ENCODE measurements around the gene USP25.

GRCh38 chr21:9042836-9043559 lies 1478.4 kb upstream of the TPTE start:
- PRO-cap = bidirectional peak, plus-strand start at chr21:9043352, minus-strand start at chr21:9043118; unidirectional peak, plus-strand start at chr21:9043352
CAGE:
- cytosol, long polyA plus RNA = no peak
- long polyA plus RNA = no peak
- nucleus, long polyA plus RNA = no peak

DNA sequence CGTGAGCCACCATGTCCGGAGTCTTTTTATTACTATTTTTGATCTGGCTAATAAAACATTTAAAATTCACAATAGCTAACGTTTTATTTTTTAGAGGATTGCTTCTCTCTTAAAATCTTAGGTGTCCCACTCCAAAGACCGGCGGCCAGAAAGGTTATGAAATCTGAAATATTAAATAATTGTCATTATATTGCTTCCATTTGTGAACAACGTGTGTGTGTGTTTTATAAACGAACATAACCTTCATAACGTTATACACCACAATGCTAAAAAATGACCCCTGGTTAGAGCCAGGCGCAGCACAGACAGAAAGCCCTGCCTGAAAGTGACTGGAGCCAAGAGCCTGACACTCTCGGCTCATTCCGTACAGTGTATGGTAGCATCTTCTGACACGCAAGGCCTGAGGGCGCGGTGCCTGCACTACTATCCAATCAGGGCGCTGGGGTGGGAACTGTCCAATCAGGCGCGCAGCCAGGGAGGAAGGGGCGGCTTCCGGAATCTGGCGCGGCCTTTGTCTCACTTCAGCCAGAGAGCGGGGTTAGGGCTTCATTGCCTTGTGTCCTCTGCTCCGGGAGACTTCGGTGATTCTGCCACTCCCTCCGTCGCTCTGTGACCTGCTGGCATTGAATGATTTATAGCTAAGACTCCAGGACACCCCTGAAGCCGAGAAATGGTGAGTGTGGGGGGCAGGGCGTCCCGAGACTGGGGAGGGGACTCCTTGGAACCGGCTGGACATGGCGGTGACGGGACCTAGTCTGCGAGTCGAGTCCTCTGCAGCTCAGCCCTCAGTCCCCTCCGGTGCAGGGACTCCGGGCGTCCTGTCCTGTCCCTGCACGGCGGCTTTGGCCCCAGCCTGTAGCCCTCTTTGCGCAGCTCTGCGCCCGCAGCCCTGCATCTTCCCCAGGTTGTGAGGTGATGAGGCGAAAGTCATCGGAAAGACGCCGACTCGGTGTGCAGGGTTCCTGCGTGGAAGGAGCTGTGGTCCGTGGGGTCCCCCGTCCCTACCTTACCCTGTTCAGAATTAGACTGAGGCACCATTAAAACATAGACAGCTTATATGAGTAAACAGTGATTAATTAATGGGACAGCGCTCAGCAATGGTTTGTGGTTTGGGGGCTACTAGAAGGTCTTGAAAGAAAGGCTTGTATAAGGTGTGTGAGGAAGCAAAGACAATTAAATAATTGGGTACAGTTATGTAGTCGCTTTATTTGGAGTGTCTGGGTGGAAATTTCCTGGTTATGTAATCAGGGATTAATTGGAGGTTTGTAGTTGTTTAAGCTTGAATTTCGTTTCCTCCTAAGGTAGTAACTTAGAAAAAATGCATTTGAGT lies 183.4 kb downstream of the LIPI start:
- PRO-cap = bidirectional peak, plus-strand start at position 519 of the sequence, minus-strand start at position 375 of the sequence
CAGE:
- cytosol, long polyA plus RNA = no peak
- long polyA plus RNA = no peak
- nucleus, long polyA plus RNA = no peak

DNA sequence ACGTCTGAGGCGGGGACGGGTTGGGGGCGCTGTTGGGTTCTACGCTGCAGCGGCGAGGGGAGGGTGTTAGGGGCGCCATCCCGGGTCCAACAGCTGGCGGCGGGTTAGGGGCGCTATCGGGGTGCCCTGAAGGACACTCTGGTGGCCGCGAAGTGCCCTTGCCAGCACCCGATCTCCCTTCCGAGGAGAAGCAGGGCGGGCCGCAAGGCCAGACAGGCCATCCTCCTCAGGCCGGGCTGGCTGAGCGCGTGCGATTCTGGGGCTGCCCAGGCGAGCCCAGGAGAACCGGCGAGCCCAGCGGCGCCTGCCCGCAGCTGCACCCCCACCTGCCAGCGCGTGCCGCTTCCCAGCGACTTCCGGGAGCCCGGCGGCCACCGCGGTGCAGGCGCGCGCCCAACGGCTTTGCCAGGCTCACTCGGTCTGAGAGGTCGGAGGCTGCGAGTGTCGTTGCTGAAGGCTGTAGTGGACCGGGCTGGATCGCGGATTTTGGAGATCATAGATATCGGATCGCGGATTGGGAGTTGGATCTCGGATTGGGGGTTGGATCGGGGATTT lies 147.0 kb downstream of the LIPI start:
- PRO-cap = no peak
CAGE:
- cytosol, long polyA plus RNA = no peak
- long polyA plus RNA = no peak
- nucleus, long polyA plus RNA = no peak

DNA sequence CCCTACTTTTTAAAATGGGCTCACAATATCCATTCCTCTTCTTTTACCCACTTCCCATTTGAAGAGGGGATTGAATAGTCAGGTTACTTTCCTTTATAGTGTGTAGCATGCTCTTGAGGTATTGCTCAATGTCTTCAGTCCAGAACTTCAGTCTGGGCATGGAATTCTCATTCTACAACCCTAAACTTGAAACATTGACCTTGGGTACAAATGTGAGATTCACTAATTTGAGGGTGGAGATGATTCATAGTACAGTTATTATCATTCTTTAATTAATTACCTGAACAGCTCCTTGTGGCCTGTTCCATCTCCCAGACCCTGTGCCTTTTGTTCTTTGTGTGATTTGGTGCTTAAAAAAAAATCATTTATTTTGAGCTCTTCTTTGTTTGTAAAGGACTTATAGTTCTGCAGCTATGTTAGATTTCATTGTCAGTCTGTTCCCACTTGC lies 75.2 kb upstream of the HSPA13 start:
- PRO-cap = no peak
CAGE:
- cytosol, long polyA plus RNA = no peak
- long polyA plus RNA = no peak
- nucleus, long polyA plus RNA = no peak

GRCh38 chr21:14526703-14528003 lies 19.0 kb downstream of the SAMSN1 start:
- PRO-cap = no peak
CAGE:
- cytosol, long polyA plus RNA = no peak
- long polyA plus RNA = no peak
- nucleus, long polyA plus RNA = no peak

- PRO-cap = no peak
CAGE:
- cytosol, long polyA plus RNA = no peak
- long polyA plus RNA = no peak
- nucleus, long polyA plus RNA = no peak
These were observed 185.5 kb downstream of the NRIP1 start for GRCh38 chr21:14879339-14879741.

DNA sequence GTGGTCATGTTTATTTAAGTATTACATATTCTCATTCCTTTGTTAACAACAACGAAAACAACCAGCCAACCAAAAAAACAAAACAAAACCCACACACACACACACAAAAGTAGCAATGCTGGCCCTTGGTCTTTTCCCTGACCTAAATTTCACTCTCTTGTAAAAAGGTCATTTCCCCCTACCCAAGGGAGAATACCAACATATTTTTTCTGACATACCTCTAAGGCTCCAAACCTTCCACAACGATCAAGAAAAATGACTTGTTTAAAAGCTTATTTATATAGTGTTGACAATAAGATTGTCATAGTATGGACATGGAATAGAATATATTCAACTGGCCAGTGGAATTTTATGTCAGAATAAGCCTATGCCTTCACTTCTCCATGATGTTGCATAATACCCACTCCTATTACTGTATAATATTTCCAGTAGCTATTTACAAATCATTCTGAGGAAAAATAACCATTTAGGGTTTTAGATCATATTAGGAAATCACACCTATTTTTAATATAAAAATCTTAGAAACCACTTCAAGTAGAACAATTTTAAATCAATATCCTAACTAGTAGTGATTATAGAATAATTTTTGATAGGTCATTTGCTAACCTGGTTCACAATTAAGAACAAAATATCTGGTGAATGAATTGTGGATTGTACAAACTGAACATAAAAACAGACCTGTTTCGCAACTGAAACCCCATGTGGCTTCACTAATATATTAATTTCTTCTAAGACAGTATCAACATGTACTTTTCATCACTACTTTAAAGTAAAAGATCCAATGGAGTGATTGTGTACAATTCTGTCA lies 102.3 kb downstream of the NRIP1 start:
- PRO-cap = no peak
CAGE:
- cytosol, long polyA plus RNA = no peak
- long polyA plus RNA = no peak
- nucleus, long polyA plus RNA = no peak

DNA sequence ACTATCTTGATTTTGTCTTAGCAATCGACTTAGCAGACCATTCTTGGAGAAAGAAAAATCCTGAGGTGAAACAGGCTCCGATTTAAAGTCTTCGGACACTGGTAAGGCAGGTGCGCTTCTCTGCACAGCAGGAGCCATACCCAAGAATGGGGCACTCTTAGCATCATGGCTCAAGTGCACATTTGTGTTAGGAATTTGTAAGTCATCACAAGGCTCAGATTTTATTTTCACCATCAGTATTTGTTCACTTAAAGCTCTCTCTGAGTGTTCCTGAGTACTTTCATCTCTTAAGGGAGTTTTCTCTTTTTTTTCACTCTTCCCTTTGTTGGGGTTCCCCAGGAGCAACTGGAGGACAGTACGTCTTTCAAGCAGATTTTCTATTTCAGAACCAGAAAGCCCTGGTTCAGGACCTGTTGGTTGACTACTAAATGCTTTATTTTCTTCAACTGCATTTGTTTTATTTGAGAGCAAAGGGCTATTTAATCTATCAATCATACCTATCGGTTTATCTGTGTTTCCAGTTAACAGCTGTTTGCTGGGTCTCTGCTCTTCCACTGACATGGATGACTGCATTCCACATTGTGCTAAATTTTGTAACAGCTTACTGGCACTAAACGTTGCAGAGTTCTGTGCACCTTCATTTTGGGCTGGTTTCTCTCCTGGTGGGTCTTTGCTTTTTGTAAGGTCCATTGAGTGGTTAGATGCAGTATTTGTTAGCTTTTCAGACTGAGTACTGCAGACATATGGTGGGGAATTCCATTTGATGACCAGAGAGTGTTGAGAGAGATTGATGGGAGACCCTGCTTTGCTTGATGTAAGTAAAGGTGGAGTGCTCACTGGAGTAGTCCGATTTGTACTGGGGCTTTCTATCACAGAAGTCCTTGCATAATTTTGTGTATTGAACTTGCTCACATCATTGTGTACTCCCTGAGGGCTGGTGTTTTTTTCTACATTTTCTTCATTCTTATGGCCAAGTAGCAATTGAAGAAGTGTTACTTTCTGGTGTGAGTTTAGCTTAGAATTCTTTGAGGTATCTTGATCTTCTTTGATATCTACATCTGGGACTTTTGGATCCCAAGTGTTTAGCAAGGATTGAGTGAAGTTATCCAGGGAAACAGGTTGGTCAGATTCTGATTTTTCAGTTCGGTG lies 98.7 kb downstream of the NRIP1 start:
- PRO-cap = no peak
CAGE:
- cytosol, long polyA plus RNA = no peak
- long polyA plus RNA = no peak
- nucleus, long polyA plus RNA = no peak

- PRO-cap = no peak
CAGE:
- cytosol, long polyA plus RNA = no peak
- long polyA plus RNA = no peak
- nucleus, long polyA plus RNA = no peak
These were observed 73.8 kb upstream of the NRIP1 start for GRCh38 chr21:15138426-15139161.

DNA sequence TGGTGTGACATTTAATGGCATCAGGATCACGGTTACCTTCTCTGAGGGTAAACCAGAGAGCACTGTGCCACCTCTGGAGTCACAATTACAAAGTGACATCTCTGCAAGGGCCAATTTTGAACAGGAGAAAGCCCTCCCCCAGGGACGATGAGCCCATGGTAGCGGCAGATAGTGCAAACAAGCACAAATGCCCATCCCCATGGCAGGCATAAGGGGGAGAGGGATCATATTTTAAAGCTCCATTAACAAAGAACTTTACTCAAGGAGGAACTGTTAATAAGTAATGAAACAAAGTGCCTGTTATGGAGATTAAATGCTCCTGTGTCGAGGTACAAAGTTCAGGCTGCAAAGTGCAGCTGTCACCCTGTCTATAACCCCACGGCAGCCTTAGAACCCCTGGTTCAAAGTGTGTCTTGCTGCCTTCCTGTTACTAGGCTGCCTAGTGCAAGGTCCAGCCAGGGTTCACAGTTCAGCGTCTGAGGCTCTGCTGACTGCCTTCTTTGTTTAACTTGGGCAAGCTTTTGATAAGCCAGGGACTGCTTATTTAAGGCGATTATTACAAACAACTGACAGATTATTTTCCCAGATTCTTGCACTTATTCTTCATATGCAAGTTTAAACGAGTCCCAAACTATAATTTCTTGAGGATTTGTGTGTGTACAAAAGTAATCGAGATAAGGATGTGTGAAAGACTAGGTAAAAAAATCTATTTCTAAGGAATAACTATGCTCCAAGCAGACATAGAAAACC lies 75.7 kb upstream of the NRIP1 start:
- PRO-cap = no peak
CAGE:
- cytosol, long polyA plus RNA = no peak
- long polyA plus RNA = no peak
- nucleus, long polyA plus RNA = no peak

DNA sequence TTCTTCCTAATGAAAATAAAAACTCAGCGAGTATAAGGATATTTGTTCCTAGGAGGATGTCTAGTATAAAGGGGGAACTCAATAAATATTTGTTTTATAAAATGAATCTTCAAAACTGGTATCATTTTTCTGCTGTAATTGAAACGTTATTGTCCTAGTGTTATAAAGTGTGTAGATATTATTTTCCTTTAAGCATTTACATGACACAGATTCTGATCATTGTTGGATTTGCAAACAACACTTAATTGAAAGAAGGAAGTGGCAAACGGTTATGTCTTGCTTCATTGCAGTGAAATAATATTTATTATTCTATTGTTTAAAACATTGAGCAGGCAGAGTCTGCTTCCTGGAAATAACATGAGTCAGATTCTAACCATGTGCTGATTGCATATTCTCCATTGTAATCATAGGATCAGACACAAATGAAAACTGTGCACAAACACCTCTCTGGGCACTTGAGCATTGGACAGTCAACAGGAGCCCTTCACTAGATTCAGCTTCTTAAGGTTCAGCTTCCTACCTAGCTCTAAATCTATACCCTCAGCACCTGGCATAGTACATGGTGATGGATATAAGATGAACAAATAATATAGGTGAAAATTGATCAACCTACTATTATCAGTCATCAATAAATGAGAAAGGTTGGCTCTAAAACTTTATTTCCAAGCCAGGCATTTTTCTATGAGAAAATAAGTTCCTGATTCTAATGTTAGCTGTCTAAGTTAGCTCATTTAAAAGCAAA lies 46.8 kb upstream of the USP25 start:
- PRO-cap = no peak
CAGE:
- cytosol, long polyA plus RNA = no peak
- long polyA plus RNA = no peak
- nucleus, long polyA plus RNA = no peak

- PRO-cap = no peak
CAGE:
- cytosol, long polyA plus RNA = no peak
- long polyA plus RNA = no peak
- nucleus, long polyA plus RNA = no peak
These were observed at the start of gene USP25 for GRCh38 chr21:15729890-15730815. USP25 (plus strand) TSS chr21:15729982.

GRCh38 chr21:15791401-15791748 lies 61.6 kb downstream of the USP25 start:
- PRO-cap = no peak
CAGE:
- cytosol, long polyA plus RNA = no peak
- long polyA plus RNA = no peak
- nucleus, long polyA plus RNA = no peak

DNA sequence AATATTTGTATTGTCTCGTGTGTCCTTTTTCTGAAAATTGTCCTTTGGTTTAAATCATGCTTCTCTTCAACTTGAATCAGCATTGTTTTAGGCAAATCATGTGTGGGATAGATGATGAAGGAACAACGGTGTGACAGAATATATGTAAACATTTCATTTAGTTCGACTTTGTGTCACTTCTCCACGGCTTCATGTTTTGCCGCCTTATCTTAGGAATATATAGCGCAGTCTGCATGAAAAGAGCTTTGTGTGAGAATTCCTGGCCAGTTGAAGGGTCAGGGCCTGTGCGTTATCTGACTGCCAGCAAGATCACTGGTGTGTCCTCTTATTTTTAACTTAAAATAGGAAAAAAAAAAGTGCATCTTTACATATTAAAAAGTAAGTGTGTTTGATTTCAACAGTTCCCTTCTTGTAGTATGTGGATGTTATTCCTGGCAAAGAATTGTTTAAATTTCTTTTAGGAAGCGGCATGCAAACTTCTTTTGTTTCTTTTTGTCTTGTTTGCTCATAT lies 465.1 kb downstream of the USP25 start:
- PRO-cap = no peak
CAGE:
- cytosol, long polyA plus RNA = no peak
- long polyA plus RNA = no peak
- nucleus, long polyA plus RNA = no peak

- PRO-cap = no peak
CAGE:
- cytosol, long polyA plus RNA = no peak
- long polyA plus RNA = no peak
- nucleus, long polyA plus RNA = no peak
These were observed 466.7 kb downstream of the USP25 start for GRCh38 chr21:16196505-16196945.

DNA sequence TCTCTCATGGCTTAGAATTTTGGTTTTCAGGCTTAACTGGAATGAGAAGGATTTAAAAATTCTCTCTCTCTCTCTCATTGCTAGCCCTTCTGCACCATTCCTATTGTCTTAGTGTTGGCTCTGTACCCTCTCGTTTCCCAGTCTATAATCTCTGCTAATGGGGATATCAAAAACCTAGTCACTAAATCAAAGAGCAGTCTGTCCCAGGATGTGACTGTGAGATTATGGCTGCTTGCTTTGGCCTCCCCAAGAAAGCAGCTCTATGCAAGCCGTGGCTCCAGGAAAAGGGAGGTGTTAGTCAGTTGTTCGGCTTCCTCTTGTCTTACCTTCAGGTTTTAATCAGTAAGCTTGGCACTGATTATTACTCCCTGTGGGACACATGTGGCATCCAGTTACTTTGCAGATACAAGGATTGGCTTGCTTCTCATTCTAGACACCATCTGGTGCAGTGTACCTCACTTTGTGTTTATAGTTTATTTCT lies 468.8 kb downstream of the USP25 start:
- PRO-cap = no peak
CAGE:
- cytosol, long polyA plus RNA = no peak
- long polyA plus RNA = no peak
- nucleus, long polyA plus RNA = no peak

DNA sequence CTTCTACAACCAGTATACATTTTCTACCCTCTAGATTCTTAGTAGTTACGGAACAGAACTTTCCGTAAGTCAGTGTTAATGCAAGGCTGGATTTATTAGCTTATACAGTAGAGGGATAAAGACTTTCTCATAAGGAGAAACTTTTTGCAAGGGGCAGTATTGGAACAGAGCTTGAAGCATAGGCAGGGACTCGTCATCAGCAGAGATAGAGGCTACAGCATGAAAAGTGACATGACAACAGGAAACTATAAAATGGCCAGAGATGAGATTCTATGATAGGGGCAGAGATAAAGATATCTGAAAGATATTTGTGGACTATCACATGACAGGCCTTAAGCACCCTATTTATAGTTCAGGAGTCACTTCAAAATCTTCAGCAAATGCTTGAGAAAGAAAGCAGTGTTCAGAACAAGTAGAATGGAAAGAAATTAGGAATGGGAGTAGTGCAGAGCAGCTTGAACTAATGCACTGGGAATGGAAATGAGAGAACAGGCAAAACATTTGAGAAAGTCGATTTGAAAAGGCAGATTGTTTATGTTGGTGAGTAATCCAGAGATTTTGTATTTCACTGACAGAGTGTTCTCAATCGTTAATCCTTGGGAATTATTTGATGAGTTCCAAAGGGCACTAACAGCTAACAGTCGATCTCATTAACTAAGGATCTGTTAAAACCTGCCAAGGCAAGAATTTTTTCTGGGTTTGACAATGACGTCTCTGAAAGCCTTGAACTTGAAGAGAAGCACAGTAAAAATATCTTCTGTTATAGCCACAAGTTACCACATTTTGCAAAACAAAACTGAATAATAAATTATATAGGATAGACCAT lies 482.0 kb downstream of the USP25 start:
- PRO-cap = unidirectional peak, plus-strand start at position 375 of the sequence
CAGE:
- cytosol, long polyA plus RNA = no peak
- long polyA plus RNA = no peak
- nucleus, long polyA plus RNA = no peak

DNA sequence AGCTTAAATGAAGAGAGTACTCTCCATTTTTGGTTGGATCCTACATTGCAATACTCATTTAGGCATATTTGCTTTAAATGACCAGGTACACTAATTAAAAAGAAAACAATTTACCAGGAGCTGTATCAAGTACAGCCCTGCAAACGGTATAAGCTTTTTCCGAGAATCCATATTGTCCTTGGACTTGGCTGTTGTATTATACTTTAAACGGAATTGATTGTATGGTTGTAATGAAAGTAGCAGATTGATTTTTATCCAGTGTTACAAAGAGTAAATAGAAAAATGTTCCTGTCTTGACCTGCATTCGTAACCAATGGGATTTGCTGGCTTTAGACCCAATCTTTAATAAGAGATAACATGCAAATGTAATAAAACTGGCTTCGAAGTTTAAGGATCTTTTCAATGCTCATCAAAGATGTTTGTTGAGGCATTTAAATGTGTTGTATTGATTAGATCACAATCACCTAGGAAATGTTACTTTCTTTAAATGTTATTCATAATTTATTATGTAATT lies 574.9 kb downstream of the USP25 start:
- PRO-cap = no peak
CAGE:
- cytosol, long polyA plus RNA = no peak
- long polyA plus RNA = no peak
- nucleus, long polyA plus RNA = no peak

DNA sequence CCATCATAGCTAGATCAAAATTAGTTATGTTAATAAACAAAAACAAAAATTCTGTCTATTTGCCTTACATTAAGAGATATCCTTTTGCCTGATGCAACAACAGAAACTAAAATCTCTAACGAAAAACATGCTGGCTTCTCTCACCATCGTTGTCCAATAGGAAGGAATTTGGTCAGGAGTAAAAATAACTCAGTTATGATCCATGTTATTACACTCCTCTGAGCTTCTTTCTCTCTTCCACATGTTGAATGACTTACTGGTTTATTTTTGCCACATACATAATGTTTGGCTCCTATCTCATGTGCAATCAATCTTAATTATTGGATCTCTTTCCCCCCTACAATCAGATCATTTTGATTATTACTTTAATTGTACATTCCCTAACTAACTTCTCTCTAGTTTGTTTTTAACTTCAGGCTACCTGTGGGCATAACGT lies 688.4 kb downstream of the USP25 start:
- PRO-cap = no peak
CAGE:
- cytosol, long polyA plus RNA = no peak
- long polyA plus RNA = no peak
- nucleus, long polyA plus RNA = no peak

DNA sequence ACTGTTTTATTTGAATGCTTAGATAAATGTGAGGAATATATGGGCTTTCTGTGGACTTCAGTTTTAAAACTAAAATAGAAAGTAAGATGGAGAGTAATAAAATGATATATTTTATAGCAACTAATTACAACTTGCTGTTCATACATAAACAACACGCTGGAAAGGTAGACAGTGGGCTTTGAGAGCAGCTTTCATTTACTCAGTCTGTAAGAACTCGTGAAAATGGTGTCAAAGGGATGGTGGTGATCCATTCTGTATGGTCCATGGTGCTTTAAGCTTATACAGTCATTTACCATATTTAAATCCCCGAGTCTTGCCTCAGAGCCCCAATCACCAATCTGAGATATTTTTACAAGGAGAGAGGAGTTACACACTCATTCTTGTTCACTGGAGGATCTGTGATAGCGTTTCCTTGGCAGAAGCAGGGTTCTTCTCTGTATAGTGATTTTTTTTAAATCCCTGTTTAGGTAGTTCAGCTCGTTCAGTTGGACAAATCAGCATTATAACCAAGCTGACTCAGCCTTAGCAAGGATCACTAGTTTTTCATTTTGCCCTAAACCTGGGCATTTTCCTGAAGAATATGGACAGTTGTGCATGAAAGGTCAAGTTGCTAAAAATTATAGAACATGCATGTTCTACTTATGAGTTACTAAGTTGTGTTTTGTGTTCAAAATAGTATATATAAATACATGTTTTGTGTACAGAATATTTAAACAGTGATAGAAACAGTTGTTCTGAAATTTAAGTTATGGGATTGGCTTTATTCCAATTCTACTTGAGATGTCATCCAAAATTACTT lies 694.6 kb downstream of the USP25 start:
- PRO-cap = no peak
CAGE:
- cytosol, long polyA plus RNA = no peak
- long polyA plus RNA = no peak
- nucleus, long polyA plus RNA = no peak